Trachea (tissue), 1 donor: ENCODE measurements around the genes KAT2A and PLEKHH3.

DNA sequence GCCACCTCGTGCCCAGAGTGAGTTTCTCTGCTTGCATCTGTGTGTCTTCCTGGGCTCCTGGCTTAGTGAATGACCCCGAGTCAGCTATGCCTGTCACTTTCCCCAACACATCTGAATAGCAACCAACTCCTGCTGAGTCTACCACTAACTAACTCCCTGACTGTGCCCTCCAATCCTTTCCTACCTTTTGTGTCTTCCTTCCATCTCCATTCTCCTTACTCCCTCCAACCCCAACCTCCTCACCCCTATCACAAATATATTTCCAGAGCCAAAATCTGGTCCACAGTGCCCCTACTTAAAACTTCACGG lies 11.6 kb downstream of the CNP start:
- PRO-cap = no peak

DNA sequence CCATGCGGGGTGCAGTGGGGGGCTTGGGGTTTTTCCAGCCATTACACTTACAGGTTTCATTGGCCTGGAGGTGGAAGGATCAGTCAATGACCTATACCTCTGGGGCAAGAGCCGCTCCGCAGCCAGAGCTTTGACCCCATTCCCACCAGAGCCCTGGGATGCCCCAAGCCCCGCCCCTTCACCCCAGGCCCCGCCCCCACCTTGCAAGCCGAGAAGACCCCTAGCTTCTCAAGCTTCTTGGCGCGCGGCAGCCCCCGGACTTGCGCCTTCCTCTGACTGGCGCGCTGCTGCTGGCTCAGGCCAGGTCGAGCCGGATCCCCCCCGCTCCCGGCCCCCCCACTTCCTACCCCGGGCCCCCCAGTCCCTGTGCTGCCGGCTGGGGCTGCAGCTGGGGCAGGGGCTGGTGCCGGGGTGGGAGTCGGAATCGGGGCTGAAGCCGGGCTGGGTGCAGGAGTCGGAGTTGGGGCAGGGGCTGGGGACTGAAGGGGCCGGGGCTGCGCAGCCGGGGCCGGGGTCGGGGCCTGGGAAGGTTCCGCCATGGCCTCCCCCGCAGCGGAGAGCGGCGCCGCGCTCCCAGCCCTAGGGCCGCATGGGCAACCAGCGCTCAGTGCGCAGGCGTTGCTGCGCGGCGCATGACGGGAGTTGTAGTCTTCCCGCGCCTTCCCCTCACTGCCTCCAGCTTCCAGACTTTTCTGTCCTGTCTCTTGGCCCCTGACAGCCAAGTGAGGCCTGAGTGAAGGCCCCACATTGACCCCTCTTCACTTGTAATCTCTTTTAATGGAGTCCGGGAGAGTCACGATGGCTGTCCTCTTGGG lies at the start of gene KAT2A:
KAT2A (minus strand) TSS at position 602 of the 815 bp plus-strand sequence.
- PRO-cap = bidirectional peak, plus-strand start at position 714 of the sequence, minus-strand start at position 591 of the sequence

DNA sequence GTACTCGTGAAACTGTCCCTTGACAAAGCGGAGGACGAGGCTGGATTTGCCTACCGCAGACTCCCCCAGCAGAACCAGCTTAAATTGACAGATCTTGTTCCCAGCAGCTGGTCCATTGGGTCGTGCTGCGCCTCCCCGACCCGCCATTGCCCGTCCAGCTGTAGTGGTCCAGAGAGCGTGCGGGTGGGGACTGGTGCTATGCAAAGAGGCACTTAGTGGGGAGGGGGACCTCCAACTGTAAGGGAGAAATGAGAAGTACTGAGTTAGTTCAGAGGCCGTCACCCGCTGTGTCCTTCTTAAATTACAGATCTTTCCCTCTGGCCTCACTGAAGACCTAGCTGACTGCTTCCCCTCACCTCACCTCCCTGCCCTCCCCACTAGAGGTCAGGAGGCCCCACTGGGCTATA lies 7.8 kb downstream of the HSPB9 start:
- PRO-cap = no peak

DNA sequence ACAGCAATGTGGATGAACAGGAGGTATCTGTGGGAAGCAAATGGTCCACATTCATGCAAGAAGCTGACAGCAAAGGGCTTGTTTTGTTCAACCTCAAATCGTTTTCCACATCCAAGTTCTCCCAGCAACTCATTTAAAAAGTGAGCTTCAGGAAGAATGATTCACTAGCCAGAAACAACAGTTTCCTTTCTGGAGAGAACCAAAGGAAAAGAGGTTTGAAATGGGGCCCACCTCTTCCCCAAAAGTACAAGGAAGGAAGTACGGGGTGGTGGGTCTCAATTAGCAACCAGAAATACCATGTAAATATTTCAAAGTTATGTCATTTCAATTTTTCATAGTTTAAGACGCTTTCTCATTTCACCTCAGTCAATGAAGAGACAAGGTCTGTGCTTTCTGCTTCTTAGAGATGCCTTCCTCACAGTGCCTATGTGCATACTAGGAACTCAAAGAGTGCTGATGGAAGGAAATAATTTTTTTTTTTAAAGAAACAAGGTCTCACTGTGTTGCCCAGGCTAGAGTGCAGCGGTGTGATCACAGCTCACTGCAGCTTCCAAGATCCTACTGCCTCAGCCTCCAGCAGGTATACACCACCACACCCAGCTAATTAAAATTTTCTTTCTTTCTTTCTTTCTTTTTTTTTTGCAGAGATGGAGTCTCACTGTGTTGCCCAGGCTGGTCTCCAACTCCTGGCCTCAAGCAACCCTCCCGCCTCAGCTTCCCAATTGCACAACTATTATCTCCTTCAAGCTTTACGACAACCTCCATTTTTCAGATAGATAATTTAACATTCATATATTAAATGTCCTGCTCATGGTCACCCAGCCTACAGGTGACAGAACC lies 9.7 kb downstream of the HSPB9 start:
- PRO-cap = no peak

GRCh38 chr17:42221919-42222338 lies 27.6 kb upstream of the GHDC start:
- PRO-cap = no peak

DNA sequence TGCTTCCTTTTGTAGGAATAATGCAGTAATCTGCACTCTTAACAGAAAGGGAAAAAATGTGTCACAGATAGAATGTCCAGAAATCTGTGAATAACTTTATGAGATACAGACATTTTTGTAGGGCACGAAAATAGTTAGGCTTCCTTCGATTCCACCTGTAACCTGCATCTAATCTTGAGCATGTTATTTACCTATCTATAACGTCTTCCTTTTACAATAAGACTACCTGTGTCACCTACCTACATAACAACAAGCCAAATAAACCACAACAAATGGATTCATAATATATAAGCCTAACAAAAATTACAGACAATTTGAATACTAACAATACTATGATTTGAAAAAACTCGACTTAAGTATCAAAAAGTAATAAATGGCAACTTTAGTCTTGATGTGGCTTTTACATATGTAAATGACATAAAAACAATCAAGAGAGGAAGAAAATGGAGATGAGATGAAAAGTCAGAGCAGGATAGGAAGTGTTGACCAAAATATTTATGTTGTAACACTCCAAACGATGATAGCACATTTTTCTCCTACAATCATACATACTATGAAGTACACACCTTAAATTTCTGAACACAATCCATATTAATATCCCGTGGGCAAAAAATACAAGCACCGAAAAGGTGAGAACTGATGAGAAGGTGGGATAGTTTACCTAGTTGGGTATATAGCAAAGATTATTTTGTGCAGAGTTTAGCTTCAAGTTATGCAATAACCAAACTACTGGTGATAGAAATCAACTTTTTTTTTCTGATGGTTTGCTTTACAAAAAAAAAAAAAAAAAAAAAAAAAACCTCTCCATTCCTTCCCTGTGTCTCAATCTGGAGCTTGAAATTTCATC lies 2.5 kb downstream of the STAT5B start:
- PRO-cap = no peak

DNA sequence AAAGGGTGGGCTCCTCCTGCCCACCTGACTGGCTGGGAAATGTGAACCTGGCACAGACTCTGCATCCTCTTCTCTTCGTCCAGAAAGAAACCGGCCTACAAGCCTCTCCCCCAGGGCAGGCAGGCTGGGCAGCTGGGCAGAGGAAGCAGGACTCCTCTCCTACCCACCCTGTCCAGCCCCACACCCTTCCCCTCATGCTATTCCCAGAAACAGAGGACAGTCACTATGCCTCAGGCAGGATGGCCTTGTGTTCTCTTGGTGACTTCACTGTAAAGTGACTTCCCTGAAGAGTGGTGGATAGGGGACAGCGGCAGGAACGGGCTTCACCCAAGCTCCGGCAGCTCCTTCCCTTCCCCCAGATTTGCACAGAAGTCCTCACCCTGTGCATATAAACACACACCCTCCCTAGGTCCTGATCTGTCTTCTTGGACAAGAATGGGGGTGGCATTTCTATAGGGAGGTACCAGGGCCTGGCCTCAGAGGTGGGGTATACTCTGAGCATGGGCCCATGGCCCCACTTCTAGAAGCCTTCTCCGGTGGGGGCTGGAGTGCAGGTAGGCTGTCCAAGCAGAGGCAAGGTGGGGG lies 4.9 kb upstream of the STAT5A start:
- PRO-cap = no peak

- PRO-cap = no peak
These were observed 47.8 kb downstream of the STAT3 start for GRCh38 chr17:42340565-42340783.

DNA sequence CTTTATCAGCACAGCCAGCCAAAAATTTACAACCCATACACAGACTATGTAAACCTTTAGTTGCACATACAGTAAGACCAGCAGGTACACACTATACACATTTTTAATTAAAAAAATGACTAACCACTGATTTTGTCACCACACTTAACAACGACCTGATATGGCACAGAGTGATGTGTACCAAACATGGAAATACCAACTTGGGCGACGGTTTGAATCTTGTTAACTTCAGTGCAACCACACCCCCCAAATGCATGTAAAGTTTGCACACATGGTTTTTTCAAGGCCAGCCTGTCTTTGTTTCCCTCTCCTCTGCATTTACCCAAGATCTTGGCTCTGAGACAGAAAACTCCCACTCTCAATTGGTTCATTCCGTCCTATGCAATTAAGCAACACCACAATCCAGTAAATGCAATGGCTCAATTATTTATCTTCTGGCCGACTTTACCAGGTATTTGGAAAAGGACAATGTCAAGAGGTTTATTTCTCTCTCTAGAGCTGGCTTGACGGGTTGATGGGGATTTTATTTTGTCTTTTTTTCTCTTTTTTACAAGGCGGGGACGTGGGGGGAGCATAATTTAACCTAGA lies 1.1 kb downstream of the STAT3 start:
- PRO-cap = no peak

DNA sequence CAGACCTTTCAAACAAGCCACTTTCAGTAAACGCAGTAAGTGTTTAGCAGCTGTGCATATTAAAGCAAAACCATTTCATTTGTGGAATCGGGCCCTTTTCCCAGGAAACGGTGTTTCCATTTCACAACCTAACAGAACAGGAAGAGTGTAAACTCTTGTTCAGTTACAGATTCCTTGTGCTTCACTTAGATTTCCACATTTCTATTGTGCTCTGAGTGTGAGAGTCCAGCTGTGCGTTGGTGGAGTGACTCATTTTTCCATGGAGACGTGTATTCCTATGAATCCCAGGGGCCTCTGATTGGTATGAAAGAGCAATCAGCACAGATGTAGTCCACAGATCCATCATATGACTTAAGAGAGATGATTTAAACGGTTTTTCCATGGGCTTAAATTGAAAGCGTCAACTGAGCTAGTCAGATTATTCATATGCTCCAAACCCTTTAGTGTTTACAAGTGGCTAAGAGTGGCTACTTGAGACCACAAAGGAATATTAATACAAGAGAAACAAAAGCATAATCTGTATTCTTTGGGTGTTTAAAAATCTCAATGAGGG lies 13.4 kb upstream of the CAVIN1 start:
- PRO-cap = unidirectional peak, minus-strand start at position 176 of the sequence

- PRO-cap = no peak
These were observed 26.8 kb upstream of the NAGLU start for GRCh38 chr17:42508952-42509906.

DNA sequence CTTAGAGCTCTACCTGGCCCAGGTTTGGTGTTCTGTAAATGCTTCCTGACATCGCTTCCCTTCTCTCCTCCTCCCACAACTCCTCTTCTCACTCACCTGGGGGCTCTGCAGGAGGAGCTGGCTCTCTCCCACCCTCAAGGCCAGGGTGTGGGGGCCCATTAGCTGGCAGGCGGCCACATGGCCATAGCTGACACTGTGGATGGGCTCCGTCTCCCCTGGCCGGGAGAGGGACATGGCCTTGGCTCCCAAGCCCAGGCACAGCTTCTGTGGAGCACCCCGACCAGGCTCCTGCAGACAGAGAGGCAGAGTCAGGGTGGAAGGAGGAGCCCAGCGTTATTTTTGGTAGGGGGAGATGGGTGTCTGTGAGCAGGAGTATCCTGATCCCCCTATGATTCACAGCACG lies 7.5 kb downstream of the PLEKHH3 start:
- PRO-cap = no peak

GRCh38 chr17:42675876-42676253 lies 929 bp downstream of the PLEKHH3 start:
- PRO-cap = bidirectional peak, plus-strand start at chr17:42676090, minus-strand start at chr17:42676004

GRCh38 chr17:42676254-42677203 lies at the start of gene PLEKHH3:
Gene PLEKHH3 (minus strand): TSS chr17:42676994.
- PRO-cap = bidirectional peak, plus-strand start at chr17:42677292, minus-strand start at chr17:42676994

DNA sequence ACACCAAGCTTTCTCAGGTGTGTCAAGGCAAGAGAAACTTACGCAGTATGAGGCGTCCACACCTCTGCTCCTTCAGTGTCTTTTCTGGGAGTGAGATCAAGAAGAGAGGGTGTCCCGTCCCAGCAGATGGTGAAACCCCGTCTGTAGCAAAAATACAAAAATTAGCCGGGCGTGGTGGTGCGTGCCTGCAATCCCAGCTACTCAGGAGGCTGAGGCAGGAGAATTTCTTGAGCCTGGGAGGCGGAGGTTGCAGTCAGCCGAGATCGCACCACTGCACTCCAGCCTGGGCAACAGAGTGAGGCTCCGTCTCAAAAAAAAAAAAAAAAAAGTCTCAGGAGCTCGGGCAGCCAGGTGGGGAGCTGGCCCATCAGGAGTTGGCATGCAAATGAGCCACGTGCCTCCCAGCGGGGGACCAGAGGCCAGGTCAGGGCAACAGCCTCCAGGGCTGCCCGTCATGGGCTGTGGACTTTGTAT lies 22.6 kb upstream of the G6PC1 start:
- PRO-cap = no peak

DNA sequence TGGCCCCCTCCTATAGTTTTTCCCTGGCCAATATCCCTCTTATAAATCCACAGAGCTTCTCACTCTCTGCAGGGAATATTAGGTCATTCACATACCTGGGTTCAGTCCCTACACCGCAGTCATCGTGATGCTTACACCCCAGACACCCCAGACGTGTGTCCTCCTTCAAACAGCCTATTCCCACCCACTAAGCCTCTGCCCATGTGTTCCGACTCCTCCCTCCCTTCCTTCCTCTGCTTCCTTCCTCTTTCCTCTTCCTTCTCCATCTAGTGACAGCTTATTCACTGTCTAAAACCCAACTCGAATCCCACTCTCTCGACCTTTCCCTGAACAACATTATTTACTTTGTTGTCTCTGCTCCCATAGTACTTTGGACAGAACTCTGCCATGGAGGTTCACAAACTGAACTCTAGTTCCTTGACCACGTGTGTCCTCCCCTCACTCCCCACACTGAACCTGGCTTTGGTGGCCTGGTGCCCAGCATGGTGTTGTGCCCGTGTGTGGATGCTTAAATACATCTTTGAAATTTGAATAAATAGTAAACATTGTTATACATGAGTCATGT lies 14.3 kb upstream of the G6PC1 start:
- PRO-cap = no peak

DNA sequence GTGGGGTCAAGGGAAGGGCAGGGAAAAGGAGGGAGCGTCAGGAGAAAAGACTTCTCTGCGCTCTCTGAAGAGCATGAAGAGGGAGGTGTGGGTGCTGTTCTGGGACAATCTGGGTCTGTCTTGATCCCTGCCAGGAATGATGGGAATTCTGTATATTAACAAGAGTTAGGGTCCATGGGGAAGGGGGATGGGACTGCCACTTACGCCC lies 2.6 kb downstream of the VAT1 start:
- PRO-cap = no peak

GRCh38 chr17:43020058-43020587 lies 2.1 kb downstream of the VAT1 start:
- PRO-cap = unidirectional peak, plus-strand start at chr17:43020516

DNA sequence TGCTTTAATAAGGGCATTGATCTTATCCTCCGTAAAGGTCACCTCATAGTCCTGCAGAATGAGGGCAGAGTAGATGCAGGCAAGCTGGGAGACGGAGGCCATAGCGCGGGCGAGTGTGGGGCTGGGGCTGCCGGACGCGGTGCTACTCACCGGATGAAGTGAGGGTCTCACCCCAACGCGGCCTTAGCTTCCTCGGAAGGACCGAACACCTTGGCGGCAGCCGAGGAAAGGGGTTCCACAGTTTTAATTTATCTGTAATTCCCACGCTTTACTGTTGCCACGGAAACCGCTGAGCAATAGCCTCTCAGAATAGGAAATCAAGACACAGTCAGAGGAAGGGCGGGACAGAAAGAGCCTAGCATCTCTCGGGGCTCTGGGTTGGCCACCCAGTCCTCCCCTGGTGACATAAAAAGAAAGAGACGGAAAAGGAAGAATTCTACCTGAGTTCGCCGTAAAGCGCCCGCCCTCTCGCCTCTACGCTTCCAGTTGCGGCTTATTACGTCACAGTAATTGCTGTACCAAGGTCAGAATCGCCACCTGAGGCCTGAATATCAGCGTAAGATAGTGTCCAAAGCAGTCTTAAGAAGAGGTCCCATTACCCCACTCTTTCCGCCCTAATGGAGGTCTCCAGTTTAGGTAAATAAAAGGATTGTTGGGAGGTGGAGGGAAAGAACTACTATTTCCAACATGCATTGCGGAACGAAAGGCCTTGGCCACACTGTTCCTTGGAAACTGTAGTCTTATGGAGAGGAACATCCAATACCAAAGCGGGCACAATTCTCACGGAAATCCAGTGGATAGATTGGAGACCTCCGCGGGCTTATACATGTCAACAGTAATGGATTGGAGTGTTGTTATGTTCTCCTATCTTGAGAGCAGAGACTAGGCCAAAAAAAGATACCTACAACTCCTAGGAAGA lies 779 bp upstream of the NBR1 start:
- PRO-cap = bidirectional peak, plus-strand start at position 67 of the sequence, minus-strand start outside the sequence; bidirectional peak, plus-strand start at position 331 of the sequence, minus-strand start at position 218 of the sequence; bidirectional peak, plus-strand start at position 434 of the sequence, minus-strand start at position 380 of the sequence; bidirectional peak, plus-strand start at position 506 of the sequence, minus-strand start at position 488 of the sequence

DNA sequence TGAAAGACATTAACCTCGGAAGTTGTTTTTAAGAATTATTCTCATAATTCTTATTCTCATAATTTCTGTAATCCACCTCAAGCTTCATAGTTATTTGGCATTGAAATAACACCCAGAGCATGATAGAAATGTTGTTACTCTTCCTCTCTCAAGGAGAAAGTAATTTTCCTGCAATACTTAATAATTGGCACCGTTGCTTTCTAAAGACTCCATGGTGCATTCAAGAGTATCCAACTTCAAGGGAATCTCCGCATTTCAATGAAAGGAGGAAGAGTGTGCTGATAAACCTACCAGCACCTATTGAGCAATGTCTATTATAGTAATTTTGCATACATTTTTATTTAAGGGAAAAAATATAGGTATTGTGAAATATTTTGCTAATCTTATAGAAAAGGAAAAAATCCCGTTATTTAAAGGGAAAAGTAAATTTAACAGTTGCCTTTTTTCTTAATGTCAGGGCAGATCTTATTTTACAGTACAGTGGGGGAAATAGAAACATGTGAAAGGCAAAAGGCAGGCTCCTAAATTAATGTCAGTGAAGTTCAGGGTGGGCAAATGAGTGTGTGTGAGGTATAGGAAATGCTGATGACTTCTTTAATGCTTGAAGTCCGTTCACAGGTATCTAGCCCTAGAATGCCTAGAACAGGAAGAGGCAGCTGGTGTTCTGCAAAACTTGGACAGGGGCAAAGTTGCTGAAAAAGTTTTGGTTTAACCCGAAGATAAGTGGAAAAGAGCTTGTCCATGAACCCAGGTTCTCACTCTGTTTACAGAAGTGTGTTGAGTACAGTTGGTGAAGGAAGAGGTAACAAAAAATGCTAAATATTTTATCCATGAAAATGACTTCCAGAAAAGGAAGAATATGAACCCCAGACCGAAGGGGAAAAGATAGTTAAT lies 975 bp upstream of the TMEM106A start:
- PRO-cap = no peak